GM19239 (cell line): ENCODE results near the genes FBXO15 and CNDP1.

GRCh38 chr18:70372930-70373754 lies 84.3 kb downstream of the SOCS6 start:
- RRBS: no CpG with 5 or more reads among the region's 5 CpGs

DNA sequence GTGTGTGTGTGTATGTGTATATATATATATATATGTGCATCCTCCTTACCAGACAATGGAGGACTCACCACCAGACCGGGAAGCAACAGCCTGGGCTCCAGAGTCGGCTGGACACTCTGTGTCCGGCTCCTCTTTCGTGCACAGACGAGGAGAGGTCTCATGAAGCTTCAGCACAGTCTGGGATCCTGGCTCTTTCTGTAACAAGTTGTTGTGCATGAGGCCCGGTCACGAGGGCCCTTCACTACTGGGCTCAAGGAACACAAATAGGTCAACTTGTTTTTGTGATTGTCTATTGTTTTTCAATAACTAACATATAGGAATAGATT lies 965.4 kb downstream of the CBLN2 start:
- RRBS: 63% methylated on average over 5 of the region's 7 CpGs

GRCh38 chr18:73340157-73340908 lies 472.5 kb upstream of the NETO1 start:
- RRBS: no CpG with 5 or more reads among the region's 7 CpGs

DNA sequence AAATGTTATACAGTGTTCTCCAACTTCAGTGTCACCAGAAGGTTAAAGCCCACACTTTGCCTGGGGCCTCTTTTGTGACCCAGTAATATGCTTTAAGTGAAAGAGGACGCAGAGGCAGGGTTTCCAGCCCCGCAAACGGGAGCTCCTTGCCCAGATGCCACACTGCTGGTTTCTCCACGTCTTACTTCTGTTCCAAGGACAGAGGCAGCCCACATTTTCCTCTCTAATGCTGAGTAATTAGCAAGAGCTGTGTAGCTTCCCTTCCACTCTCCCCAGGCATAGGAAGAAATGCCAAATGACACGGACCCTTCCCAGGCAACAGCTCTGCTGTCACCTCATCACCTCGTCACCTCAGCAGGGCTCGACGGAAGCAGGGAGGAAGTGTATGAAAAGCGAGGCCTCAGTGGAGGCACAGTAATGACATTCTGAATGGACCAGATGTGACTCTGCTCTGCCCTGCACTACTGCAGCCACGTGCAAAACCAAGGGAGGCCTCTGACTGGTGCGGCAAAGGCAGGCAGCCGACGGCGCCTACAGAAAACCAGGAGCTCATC lies 64.6 kb downstream of the FBXO15 start:
- RRBS: no CpG with 5 or more reads among the region's 14 CpGs

DNA sequence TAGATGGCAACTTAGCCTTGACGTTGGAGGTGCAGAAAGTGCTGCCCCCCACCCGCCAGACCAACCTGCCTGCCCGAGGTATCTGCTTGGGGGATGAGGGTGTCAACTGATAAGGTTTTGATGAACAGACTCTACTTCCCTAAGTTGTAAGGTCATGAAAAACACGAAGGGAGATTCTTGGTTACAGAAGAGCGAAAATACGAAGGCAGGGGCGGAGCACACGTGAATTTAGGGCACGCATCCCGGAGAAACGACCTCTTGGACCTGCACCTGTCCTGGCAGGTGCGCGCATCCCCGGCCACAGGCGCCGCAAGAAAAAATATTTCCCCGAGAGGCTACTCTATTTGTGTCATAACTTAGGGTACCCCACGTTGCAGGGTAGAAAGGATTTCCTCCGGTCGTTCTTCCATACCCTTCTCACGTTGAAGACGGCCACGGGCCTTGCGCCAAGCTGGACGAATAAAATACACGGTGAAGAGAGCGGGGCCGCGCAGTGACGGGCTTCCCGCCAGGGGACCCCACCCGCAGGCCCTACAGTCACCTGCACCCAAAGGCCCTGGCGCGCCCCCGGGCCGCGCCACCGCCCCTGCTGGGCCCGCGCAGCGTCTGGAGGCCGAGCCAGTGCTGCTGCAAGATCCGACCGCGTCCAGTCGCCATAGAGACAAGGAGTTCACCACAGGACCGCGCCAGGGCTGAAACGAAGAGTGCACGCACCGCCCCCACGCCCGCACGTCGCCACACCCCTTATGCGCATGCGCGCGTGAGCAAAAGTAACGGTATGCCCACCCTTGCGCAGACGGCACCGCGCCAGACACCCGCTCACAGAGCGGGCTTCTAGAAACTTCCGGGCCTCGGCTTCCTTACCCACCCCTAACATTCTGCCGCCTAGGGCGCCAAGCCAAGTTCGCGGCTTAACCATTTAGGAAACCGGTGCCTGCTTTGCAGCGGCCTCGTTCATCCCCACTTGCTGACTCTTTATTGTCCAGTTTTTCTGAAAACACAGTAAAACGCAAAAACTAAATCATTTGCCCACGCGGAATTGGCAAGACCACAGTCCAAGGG lies at the start of gene FBXO15:
Gene FBXO15, minus strand, starts transcription at position 706 of the 1,062 bp plus-strand sequence.
- RRBS: 7% methylated on average over 15 of the region's 78 CpGs

DNA sequence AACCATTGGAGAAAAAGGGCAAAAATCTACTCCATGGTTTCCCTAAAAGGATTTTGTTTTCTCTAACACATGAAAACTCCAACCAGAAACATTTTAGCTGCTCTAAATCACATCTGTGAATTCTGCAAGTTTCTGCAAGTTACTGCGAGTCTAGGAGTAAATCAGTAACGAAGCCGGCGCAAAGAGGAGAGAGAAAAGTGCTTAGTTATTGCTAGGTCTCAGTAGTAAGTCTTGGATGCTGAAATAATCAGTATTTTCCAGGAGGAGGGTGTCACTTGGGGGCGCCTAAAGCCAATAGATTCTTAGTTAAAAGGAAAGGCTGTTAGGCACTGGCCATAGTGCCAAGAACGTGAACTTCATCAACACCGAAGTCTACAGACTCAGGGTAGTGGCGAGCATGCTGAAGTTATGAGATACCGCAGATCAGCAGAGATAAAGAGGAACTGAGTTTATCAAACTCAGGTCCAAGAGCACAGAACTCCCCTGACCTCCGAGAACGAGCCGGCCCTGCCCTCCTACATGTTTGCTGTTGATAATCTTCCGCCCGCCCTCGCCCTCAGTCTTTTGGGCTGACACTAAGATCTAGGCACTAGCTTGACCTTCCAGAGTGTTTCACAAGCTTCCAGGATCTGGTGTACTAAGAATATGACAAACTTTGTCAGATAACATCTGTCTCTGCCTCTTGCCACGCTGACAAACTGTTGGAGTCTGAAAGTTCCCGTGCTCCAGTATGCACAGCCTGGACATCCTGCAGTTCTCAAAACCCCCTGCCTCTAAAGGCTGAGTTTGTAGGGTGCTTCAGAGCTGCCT lies 49.3 kb downstream of the CYB5A start:
- RRBS: no CpG with 5 or more reads among the region's 17 CpGs

DNA sequence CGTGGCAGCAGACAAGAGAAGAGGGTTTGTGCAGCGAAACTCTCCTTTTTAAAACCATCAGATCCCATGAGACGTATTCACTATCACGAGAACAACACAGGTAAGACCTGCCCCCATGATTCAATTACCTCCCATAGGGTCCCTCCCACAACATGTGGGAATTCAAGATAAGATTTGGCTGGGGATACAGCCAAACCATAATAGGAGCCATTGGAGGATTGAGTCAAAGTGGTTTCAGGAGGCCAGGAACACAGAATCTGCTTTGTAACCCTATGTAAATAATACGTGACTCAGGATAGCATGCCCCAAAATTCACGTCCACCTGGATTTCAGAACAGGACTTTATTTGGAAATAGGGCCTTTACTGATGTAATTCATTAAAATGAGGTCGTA lies 16.1 kb upstream of the CNDP2 start:
- RRBS: no CpG with 5 or more reads among the region's 7 CpGs

- RRBS: no CpG with 5 or more reads among the region's 17 CpGs
Observed at GRCh38 chr18:74534252-74534801, at the start of gene CNDP1. Gene CNDP1 (plus strand): TSS chr18:74534500.

DNA sequence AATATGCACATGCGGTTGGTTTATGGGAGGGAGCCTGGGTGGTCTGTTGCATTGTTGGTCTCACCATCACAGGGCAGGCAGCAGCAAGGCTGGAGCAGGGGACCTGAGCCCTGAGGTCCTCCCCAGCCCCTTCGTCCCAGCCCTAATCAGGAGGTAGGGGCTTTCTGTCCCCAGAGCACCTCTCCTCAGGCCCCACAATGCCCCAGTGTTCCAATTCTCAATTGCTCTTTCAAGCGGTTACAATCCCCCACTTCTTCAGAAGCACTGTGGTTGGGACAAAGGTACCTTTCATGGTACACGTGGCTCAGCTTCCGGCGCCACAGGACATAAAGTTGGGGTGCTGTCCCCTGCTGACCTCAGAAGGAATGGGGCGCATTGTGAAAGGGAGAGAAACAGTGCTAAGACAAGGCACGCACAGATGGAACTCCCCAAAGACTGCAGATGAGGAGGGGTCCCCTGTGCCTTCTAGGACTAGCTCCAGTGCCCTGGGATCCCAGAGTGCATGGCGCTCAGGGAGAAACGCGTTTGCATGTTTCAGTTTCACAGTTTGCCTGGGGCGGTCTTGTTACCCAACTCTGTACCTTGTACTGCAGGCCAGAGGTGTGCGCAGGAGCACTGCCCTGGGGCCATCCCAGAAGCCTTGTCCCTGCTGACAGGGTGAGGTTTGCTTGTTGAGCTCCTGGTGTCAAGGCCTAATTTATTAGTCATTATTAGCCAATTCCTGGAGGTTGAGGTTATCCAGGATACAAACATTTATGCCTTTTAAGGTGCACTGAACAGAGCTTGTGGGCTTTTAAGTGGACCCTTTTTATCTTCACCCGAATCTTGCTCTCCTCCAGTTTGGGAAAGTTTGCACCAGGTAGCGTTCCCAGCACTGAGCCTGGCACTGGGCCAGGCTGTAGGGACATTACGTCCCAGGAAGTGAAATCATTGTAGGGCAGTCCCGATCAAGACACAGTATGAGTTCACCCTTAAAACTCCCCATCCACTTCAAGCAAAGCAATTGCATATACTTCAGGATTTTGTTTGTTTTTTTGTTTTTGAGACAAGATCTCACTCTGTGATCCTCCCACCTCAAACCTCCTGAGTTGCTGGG lies 7.6 kb downstream of the CNDP1 start:
- RRBS: no CpG with 5 or more reads among the region's 17 CpGs

GRCh38 chr18:74544727-74545360 lies 10.5 kb downstream of the CNDP1 start:
- RRBS: no CpG with 5 or more reads among the region's 12 CpGs

- RRBS: no CpG with 5 or more reads among the region's 20 CpGs
Observed at GRCh38 chr18:74634130-74635038, 36.7 kb downstream of the ZNF407 start.

DNA sequence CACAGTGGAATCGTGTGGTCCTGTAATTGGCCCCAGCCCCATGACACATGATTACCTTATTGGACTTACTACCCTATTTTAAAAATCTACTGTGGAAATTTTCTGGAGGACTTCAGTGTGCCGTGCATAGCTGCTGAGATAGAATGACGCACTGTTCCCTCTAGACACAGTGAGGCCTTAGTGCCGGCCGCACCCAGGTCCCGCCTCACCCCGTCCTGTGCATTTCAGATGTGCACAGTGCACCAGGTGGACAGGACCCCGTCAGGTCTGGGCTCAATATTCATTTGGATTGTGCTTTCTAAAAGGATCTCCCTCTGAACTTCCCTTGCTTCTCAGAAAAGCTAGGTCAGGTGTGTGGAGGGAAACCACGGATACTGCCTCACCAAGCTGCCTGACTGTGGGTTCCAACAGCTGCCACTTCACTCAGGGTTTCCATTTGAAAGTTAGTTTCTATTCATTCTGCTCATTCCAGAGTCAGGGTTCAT lies 155.9 kb downstream of the PTGR3 start:
- RRBS: no CpG with 5 or more reads among the region's 9 CpGs

GRCh38 chr18:75161518-75162216 lies 47.3 kb downstream of the PTGR3 start:
- RRBS: no CpG with 5 or more reads among the region's 13 CpGs

DNA sequence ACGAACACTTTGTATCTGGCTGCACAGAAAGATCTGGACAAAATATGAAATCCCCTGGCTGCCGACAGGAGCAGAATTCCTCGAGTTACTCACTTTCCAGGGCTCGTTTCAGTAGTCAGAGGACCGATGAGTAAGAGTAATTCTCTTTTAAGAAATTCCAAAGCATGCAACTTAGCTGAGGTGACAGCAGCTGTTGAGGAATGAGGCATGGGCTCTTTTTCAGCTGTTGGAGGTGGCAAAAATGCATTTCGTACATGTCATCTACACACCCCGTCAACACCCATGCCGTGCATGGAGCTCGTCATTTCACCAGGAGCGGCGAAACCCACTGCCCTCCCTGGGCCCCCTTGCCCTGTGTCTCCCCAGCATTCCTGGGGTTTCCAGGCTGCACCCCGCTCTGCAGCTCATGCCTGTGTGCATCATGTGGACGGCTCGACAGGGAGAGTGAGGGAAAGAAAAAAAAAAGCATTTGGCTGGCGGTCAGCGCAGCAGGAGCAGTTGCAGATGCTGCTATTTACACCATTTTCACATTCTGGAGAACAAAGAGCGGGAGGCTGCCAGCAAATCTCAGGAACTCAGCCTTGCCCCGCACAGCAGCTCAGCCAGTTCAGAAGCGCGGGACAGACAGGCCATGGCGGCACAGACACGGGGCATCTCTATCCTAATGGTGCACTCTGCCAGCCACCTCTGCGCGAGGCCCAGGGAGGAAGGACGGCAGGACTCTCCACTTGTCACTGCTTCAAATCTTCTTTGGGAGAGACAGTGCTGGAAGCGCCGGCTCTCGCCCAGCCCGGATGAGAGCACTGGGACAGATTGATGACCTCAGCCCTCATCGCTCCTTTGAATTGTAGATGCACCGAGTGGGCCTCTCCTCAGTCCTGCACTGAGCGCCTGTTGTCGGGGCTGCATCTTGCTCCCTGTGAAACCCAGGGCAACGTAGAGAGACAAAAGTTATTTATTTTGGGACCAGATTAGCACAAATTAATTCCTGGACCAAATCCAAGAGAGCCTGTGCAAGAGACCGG lies 211.1 kb upstream of the SMIM21 start:
- RRBS: no CpG with 5 or more reads among the region's 35 CpGs

GRCh38 chr18:75679063-75679915 lies 251.8 kb upstream of the SMIM21 start:
- RRBS: no CpG with 5 or more reads among the region's 18 CpGs

DNA sequence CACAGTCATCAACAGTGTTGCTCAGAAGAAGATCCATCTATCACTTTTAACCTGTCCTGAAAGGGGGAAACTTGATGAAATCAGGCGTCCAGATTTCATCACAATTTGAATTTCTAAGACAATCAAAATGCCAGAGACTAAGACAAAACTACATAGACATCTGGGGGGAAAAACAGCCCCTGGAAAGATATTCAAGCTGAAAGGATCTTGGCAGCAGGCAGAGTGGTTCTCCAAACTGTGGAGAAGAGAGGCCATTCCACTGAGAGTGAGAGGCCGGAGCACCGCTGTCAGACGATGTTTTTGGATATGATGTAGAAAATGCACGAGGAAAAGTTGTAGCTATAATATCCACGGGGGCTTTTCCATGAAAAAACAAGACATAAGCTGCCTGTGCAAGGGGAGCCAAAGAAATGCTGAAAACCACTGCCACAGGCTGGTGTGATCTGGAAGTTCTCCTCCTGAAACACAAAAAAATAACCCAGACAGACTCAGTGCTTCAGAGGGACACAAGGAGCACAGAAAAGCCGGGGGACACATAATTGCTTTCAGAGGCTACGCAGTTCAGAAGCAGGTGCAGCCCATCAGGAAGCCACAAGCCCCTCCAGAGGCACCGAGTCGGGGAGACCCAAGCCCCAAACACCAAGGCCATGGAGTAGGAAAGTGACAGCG lies 98.4 kb downstream of the ZNF516 start:
- RRBS: no CpG with 5 or more reads among the region's 11 CpGs

GRCh38 chr18:76409852-76410620 lies 85.0 kb downstream of the ZNF516 start:
- RRBS: no CpG with 5 or more reads among the region's 14 CpGs

GRCh38 chr18:76421227-76421755 lies 73.8 kb downstream of the ZNF516 start:
- RRBS: 94% methylated on average over 2 of the region's 9 CpGs

DNA sequence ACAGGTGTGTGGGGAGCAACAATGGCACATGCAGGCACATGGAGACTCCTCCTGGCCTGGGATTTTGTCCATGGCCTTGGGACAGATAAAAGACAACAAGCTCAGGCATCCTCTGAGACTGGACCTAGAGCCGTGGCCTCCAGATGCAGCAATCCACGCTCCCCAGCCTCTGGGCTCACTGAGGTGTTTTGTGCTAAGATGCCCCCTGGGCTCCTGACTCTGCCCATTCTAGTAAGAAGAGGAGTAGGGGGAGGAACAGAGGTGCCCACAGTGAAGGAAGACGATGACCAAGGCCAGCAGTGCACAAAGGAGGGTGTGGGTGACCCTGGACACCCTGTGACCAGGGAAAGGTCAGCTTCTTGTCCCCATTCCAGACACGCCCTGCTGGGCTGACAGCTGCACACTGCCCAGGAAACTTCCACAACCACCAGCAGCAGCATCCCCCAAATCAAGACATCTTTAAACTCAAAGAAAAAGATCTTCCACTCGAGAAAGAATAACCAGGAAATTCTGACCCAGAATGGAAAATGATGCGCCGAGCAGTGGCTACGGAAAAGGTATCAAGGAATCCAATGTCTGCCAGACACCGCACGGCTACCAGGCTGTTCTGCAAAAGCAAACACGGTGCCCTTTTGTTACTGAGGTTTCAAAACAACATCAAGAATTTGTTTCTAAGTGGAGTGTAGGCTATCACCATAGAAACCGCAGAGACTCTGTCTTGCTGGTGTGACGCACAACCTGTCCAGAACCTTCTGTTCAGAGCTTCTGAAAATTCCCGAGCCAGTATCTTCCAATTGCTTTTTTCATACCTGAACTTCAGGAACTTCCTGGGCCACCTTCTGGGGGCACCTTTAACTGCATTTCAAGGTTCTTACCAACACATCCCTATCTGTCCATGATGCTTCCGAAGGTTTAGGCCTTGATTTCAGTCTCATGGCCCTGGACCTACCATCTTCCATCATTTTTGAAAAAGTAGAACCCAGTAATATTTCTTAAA lies 65.5 kb downstream of the ZNF516 start:
- RRBS: no CpG with 5 or more reads among the region's 15 CpGs

DNA sequence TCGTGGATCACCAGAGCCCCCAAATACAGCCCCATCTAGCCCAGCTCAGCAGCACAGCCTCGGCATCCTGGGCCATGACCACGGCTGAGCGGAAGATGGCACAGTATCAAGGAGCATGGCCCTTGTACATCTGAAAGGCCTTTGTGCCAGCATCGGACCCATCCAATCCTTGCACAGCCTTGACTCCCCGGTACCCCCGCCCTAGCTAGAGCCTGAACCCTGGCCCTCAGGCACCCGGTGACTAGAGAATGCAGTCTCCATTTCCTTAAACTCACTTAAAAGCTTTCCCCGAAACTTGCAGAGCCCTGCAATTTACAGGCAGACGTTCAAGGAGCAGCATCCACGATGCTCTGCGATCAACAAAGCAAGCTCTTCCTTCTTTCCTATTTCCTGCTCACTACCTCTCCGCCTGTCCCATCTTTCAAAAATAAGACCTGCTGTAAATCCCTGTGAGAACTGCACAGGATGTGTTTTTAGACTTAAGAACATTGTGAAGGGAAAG lies 48.6 kb downstream of the ZNF516 start:
- RRBS: 89% methylated on average over 3 of the region's 13 CpGs